Neuron (in vitro differentiated cells): Measurements from ENCODE around the genes NUCB2 and KCNJ11.

DNA sequence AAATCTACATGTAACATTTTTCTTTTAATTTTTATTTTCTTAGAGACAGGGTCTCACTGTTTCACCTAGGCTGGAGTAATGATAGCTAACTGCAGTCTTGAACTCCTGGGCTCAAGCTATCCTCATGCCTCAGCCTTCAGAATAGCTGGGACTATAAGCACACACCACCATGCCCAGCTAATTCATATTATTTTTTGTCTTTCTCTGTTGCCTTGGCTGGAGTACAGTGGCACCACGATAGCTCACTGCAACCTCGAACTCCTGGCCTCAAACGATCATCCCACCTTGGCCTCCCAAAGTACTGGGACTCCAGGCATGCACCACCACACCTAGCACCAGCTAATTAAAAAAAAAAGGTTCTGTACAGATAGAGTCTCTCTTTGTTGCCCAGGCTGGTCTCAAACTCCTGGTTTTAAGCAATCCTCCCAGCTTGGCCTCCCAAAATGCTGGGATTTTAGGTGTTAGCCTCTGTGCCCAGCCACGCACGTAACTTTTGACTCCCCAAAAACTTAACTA is 14.6 kb downstream of the COPB1 start:
- PRO-cap: no peak

DNA sequence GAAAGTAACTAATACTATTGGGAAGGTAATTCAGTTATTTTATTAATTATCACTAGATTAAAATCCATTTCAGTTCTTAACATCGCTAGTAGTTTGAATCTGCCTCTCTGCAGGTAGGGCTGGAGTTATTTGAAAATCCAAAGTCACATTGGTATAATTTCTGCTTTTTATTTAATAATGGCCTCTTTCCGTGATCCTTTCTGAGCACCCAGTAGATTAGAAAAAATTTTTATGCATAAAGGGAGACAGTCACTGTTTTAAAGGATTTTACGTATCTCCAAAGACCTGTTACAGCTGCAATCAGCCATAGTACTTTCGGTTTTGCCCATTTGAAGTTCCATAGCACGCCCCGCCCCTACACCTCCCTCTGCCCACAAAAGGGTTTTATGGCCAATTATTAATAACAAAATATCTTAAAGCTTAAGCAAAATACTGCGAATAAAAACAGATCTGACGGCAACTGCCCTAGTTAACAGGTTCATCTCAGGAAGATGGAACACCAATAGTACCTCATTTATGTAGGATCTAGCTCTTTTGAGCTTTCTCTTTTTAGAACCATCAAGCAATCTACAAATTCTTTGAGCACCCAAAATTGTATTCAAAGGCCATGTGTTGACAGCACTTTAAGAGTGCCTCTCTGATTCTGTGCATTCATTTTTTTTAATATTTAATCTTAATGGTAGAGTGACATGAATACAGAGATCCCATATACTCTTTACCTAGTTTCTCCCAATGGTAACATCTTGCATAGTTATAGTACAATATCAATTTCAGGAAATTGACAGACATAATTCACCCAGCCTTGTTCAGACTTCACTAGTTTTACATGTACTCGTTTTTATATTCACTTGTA is 853 bp upstream of the COPB1 start:
- PRO-cap: no peak

DNA sequence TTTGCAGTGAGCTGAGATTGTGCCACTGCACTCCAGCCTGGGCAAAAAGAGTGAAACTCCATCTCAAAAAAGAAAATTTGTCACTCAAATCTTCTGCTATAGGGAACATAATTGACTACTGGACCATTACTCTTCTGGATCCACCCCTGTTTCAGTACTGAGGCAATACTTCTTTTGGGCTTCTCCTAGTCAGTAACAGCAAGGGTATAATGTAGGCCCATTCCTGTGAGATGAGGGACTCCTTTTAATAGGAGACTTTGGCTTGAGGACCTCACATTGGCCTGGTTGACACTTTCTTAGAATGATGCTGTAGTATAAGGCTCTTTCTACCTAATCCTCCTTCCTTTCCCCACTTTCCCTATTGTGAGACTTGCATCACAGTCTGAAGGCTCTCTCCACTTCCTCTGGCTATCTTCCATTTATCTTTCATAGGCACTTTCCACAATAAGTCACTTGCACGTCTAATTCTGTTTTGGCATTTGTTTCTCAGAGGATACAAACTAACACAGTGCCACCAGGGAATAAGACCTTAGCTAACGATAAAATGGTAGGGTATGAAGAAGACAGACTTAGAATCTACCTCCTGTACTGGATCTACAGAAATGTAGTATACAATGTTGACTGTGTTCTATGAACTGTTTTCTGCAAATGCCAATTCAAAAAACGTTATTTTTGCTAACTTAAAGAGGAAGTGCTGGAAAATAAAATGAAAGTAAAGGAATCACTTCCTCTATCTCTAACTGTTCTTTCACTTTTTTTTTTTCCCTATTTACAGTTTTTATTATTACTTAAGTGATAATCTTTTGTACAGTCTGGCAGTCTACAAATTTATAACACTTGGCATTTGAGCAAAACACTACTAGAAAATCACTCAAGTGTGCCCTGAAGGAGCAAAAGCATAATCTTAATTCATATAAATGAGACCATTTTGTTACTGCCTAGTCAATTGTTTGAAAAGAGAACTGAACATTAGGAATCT is 17.9 kb upstream of the PDE3B start:
- PRO-cap: no peak

GRCh38 chr11:14634035-14634368 is 9.6 kb upstream of the PDE3B start:
- PRO-cap: no peak

GRCh38 chr11:14723308-14724393 is 80.0 kb downstream of the PDE3B start:
- PRO-cap: no peak

GRCh38 chr11:15727199-15727459 is 612.4 kb downstream of the INSC start:
- PRO-cap: no peak

DNA sequence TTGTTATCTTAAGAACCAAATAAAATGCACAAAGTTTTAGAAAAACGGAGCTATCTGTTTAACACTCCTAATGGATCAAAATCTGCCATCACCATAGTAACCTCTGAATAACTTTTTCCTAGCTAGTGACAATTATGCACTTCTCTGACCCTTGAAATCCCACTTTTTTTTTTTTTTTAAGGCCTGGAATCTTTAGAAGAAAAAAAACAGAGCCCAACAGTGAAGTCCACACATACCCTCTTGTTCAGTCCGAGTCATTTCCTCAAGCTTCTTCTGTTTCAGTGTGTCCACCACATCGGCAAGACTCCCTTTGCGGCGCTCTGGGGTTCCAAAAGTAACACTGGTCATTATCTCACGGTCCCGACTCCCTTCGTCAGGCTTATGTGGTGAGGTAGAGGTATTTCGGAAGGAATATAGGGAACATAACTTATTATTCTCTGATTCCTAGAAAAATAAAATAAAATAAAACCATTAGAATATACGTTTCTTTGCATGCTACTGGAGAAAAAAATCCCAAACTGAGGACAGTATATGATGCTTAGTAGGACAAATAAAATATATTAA is 38.1 kb downstream of the SOX6 start:
- PRO-cap: no peak

DNA sequence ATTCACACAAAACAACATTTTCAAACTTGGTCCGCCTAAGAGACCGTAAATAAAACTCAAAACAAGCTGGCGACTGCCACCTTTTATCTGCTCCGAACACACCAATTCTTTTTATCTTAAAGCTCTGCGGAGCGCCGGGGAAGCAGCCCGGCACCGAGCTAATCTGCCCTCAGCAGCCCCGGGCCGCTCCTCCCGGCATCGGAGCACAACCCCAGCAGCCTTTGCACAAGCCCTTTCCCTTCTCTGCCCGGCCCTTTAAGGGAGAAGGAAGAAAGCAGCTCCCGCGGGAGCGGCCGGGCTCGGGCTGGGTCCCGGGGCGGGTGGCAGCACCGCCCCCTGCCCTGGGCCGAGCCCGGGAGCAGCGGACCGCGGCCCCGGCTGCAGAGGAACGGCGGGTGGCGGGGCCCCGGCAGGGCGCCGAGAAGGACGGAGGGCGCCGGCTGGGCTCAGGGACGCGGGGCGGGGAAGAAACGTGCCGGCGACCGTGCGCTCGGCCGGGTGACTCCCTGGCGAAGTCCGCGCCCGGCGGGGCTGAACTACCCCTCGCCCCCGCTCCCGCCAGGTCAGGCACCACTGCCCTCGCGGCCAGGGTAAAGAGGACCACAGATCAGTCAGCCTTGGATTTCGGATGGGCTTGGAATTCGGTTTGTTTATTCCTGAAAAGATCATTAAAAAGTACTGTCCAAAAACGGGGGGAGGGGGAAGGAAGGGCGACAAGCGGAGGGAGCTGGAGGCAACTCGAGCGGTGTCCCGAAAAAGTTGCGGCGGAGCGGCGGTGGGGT is 133.5 kb upstream of the C11orf58 start:
- PRO-cap: no peak

- PRO-cap: no peak
These were observed 131.7 kb upstream of the C11orf58 start for GRCh38 chr11:16606652-16607229.

- PRO-cap: no peak
These were observed 68.6 kb upstream of the C11orf58 start for GRCh38 chr11:16669739-16670259.

DNA sequence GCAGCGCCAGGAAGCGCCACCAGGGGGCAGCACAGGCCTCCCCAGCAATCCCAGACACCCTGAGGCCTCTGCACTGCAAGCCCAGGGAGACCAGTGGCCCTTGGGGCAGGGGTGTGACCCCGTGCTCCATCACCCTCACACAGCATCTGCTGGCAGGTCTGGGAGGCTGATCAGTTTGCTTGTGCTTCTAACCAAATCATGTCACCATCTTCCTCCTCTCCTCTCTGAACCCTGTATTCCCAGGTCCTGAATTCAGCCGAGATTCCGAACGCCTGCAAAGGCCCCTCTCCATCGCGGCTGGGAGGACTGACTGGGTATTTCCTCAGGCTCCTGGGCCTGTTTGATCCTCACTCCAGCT is 50.1 kb downstream of the C11orf58 start:
- PRO-cap: no peak

GRCh38 chr11:16813003-16813563 is 74.6 kb downstream of the C11orf58 start:
- PRO-cap: no peak

GRCh38 chr11:16857063-16857781 is 118.8 kb downstream of the C11orf58 start:
- PRO-cap: no peak

- PRO-cap: no peak
These were observed 135.9 kb downstream of the PLEKHA7 start for GRCh38 chr11:16878117-16878962.

GRCh38 chr11:16905716-16906285 is 108.4 kb downstream of the PLEKHA7 start:
- PRO-cap: no peak

DNA sequence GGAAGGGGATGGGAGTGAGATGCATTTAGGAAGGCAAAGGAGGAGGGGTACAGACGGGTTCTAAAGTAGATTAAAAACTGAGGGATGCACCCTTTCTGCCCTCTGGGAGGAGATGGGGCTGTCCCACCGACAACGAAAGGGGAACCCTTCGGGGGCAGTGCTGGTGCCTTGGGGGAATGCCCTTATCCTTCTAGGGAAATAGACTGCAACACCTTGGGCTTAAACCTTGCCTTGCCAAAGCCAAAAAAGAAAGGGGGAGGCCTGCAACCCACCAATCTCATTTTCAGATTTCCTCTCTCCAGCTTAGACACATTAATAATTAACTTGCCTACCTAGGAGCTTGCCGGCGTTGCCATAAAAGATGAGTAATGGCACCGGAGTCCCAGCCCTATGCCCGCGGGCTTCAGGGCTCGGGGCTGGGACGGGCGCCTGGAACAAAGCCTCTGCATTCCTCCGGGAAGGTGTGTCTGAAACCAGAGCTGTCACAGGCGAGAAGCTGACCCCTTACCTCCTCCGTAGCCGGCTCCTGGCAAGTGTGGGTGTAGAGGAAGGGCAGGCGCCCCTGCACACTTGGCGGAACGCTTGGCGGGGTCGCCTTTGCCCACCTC is 89.6 kb downstream of the PLEKHA7 start:
- PRO-cap: no peak

DNA sequence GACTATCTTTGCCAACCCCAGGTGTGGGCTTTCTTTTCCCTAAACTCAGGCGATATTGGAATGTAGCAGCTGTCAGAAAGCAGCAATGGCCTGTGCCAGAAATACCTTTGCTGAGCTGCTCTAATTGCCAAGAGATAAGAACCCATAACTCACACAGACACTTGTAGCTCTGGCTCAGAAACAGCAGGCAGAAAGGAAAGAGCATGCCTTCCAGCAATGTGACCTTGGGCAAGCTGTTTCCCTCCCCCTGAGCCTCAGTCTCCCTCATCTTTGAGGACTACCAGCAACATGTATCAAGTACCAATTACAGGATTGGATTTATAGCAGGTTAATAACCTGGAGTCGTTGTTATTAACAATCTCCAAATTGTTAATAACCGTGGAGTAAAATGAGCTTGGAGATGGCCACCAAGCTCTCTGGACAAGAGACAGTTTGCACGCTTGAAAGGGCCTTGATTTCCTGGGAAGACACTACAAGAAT is 77.4 kb downstream of the PLEKHA7 start:
- PRO-cap: no peak

- PRO-cap: no peak
These were observed 32.6 kb downstream of the PLEKHA7 start for GRCh38 chr11:16981474-16982176.

GRCh38 chr11:17276047-17277169 is at the start of gene NUCB2:
Gene NUCB2 (plus strand): TSS chr11:17276739.
- PRO-cap: unidirectional peak, plus-strand start at chr11:17276353; bidirectional peak, plus-strand start at chr11:17276739, minus-strand start at chr11:17276556

DNA sequence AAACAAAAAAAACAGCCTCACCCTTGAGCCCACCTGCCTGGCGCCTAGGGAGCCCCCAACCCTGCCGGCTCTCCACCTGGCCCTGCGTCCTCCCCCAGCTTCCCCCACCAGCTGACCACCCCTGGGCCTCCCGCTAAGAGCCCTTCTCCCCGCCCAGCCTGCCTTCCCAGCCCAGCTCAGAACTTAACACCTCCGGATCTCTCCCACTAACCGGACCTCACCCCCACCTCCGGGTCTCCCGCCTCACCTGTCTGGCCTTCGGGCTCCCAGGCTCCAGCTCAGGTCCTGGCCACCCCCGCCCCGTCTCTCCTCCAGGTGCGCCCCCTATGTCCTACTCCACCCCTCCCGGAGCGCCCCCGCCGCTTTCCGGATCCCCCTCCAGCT is at the start of gene KCNJ11:
Gene KCNJ11, minus strand, starts transcription at position 66 of the 384 bp plus-strand sequence.
- PRO-cap: no peak